Frontal cortex (tissue), 2 donors: ENCODE measurements around a stretch of chr1.

- RAMPAGE, long total RNA = no peak
These were observed 313.1 kb downstream of the CAMTA1 start for GRCh38 chr1:7098234-7098808.

DNA sequence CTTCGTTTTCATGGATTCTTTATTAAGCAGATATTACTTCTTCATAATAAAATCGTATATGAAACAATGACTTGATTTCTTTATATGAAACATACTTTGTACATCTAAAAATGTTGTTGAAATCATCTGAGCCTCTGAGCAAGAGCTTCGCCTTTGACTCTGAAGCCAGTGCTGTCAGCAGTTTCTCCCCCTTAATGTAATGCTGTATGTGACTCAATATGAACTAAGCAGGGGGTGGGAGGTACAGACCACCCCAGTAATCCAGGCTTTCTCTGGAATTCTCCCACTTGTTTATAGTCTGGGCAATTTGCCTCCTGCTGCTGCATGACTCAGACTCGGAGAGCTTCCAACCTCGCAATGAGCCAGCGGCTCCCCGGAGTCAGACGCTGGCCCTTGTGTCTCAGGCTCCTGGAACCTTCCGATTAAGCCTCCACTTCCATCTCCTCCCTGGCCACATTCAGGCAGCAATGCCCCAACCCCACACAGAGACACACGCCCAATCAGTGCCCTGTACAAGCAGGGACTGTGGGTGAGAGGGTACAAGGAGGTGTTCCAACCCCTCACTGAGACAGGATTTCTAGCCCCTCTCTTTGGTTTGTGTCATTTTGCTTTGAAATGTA, 471.8 kb upstream of the VAMP3 start:
- RAMPAGE, long total RNA = no peak

GRCh38 chr1:7550957-7551374, 220.1 kb upstream of the VAMP3 start:
- RAMPAGE, long total RNA = no peak

- RAMPAGE, long total RNA = no peak
These were observed 196.9 kb upstream of the VAMP3 start for GRCh38 chr1:7573978-7574845.

- RAMPAGE, long total RNA = no peak
These were observed 91.3 kb upstream of the VAMP3 start for GRCh38 chr1:7679793-7680132.

DNA sequence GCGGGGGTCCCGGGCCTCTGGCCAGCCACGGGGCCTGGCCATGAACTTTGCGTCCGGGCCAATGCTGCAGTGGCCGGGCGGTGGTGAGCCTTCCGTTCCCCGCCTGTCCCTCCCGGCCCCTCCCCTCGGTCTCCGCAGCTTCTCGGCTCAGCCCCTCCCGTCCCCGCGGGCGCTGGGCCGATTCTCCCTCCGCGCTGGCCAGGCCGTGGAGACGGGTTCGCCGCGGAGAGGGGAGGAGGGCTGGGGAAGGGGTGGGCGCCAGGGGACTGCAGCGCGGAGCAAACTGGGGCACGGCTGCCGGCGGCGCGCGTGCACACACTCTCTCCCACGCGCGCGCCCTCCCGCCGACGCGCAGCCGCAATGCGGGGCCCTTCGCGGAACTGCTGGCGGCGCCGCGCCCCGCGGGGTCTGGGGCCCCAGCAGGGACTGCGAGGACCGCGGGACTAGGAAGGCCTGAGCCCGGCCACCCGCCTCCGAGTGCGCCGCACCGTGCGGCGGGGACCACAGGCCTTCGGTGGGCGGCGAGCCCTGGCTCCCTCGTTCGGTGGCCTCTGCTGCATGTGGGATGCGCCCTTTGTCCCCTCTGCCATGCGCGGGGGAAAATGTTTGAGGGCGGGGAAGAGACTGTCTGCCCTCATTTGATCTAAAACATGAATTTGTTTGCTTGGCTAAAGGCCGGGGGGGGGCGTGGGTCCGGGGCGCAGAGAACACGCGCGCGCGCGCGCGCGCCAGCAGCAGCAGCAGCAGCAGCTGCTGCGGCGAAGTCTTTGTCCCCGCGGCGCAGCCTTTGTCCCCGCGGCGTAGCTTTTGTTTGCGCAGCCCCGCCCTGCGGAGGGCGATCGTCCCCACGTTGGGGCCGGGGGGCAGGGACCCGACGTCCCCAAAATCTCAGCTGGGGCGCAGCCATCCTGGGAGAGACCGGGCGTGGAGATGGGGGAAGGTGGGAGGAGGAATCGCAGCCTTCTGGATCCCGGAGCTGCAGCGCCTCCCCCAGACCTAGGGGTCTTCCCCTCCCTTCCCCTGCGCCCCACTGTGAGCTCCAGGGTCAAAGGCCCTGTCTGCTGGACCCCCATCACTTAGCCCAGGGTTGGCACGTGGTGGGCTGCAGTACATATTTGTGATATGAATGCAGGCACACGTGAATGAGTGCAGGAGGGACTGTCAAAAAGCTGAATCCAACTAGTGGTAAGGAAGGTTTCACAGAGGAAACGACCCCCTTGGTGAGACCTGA, 90.5 kb upstream of the VAMP3 start:
- RAMPAGE, long total RNA = no peak

DNA sequence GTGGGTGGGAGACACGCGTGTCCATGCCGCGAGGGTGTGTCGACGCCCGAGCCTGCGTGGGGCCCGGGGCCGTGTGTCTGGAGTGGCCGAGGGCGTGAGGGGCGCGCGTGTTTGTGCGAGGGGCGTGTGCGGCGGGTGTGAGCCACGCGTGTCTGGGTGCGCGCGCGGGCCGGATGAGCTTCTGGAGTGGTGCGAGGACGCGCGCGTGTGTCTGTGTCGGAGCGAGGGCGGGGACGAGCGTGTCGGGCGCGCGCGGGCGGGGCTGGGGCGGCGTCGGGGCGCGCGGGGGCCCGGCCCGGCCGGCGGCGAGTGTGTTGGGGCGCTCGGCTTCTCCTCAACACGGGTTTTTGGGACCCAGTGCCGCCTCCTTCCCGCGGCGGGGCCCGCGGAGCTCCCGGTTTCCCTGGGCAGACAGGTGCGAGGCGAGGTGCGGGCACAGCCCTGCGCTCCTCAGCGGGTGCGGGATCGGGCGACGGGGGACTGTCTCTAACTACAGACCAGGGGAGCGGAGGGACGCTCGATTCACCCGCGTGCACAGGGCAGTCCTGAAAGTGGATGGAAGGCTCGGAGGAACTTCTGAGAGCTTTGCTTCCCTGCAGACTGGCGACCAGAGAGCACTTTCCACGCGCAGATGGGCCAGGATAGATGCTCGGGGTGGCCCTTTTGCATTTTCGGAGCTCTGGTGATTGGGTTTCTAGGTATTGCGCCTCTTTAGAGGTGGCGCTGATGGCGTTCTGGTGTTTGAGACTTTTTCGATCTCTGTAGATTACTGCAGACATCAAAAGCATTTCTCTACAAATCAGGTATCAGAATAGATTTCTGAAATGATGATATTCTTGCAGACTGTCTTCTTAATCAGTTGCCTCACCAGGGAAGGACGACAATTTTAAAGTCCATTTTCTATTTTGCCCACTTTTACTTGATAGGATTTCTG, 65.6 kb upstream of the VAMP3 start:
- RAMPAGE, long total RNA = no peak

DNA sequence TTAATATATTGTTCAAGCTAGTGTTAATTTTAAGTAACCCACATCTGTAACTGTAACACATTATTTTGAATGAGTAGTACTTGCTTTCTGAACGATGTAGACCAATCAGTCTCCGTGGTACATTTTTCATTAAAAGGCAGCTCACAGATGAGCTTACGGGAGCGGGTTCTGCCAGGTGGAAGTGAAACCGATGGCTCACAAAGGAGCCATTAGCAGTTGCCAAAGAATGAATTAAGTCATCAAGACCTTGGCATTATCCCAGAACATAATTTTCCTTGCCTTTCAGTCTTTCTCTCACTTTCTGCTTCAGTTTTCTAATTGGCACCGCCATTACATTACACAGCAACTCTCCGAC, 33.5 kb upstream of the UTS2 start:
- RAMPAGE, long total RNA = no peak

DNA sequence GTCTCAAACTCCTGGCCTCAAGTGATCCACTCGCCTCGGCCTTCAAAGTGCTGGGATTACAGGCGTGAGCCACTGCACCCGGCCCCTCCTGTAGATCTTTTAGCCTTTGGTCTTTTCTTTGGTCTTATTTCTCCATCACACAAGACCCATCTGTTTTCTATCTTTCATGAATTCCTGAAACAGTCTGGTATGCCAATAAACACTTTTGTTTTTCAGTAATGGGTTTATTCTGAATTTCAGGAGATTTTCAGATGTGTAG, 23.2 kb downstream of the ERRFI1 start:
- RAMPAGE, long total RNA = no peak

DNA sequence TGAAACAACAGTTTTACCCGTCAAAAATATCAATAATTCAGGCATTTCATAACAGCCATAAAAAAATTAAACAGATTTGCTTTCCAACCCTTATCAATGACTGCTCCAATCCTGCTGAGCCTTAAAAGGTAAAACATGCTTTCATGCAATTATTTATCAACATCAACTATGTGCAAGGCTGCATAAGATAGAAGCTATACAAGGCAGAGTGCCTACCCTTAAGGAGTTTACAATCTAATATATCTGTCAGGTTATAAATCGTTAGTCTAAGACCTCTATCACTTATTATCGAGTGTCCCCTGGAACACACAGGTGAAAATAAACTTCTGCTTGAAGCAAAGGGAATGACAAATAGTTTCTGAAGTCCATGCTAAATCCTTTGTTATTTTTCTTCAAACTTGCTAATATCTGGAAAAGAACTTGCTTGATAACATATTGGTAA, 1.8 kb downstream of the ERRFI1 start:
- RAMPAGE, long total RNA = no peak

GRCh38 chr1:8077898-8078976, 52.1 kb upstream of the ERRFI1 start:
- RAMPAGE, long total RNA = no peak

DNA sequence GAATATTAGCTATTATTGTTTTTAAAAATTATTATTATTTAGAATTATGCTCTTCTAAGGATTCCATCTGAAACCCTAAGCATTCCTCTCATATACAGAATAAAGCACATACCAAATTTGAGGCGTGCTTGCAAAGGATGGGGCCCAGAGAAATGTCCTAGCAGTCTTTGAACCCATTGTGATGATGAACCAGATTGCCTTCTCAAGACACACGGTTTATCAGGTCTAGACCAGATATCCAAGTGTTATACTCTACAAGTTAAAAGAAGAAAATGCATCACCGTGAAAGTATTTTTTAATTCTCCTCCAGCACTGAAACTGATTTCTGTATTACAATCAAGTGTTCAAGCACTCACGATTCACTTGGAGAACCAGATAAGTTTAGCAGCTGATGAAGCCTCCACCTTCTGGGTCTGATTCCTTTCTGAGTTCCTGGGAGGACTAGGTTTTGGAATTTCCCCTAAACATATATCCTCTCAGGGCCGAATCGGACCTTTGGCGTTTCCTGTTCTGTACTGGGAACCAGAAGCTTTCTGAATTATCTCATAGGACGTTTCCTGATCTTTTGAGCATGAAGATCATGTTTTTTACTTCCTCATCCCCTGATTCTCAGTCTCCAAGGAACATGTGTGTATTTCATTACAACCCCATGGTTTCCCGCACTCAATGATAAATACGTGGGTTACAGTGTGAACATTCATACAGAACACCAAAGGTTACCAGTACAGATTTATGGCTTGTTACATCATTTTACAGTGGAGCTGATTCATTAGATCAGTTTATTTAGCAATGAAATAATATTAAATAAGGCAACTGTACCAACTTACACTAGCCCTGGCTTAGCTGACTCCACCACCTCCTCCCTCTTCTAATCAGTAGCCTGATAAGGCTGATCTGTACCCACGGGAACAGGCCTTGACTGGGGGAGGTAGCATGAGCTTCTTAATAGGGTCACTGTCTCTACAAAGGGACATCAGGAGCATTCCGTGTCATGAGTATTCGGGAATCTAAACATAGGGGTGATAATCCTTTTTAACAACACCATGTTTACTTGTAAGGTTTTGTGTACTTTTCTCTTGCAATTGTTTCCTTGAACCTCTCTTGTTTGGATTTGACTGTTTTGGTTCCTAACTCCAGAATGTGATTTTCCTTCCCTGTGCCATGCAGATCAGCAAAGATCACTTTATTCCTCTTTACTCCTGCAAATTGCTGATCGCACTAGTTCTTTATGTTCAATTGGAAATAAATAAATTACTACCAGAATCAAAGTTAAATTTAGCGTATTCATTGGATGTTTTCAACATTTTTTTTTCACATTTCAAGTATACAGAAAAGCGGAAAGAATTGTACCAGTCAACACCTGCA, 57.7 kb upstream of the ERRFI1 start:
- RAMPAGE, long total RNA = no peak

DNA sequence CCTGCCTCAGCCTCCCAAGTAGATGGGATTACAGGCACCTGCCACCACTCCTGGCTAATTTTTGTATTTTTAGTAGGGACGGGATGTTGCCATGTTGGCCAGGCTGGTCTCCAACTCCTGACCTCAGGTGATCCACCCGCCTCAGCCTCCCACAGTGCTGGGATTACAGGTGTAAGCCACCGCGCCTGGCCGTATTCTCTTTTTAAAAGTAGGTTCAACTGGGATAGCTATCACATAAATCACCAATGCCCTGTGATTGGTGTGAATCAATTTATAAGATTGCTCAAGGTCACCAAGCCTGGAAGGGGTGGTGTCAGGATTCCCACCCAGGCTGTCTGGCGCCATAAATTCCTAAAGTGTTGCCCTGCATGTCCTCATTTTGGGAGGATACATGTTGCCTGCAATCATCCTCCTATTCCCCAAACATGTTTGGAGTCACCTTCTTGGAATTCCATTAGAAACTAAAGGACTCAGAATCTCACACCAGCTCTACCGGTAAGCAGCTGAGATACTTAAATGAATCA, 54.3 kb upstream of the SLC45A1 start:
- RAMPAGE, long total RNA = no peak

GRCh38 chr1:8343185-8344036, 25.5 kb downstream of the SLC45A1 start:
- RAMPAGE, long total RNA = no peak

GRCh38 chr1:8359775-8360830, 42.2 kb downstream of the SLC45A1 start:
- RAMPAGE, long total RNA = no peak

GRCh38 chr1:8432322-8432719, 114.4 kb downstream of the SLC45A1 start:
- RAMPAGE, long total RNA = no peak

DNA sequence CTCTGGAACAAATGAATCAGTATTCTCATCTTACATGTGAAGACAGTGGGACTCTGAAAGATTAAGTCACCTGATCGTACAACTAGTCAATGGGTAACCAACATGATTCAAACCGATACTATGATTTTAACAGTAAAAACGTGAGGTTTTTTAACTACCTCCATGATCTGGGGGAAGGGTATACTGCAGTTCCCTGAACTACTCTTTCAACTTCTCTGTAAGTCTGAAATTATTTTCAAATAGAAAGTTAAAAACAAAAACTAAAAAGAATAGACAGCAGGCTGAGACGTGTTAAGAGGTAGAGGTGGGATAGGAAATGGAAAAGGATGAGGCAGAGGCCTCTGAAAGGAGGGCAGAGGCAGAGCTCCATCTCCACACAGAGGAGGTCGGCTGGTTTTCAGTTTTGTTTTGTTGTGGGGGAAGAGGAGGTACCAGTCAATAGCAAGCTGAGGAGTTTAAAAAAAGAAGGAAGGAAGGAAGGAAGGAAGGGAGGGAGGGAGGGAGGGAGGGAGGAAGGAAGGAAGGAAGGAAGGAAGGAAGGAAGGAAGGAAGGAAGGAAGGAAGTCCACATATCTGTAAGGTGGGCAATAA, 213.2 kb downstream of the RERE start:
- RAMPAGE, long total RNA = no peak

GRCh38 chr1:8668010-8668659, 149.3 kb downstream of the RERE start:
- RAMPAGE, long total RNA = no peak

DNA sequence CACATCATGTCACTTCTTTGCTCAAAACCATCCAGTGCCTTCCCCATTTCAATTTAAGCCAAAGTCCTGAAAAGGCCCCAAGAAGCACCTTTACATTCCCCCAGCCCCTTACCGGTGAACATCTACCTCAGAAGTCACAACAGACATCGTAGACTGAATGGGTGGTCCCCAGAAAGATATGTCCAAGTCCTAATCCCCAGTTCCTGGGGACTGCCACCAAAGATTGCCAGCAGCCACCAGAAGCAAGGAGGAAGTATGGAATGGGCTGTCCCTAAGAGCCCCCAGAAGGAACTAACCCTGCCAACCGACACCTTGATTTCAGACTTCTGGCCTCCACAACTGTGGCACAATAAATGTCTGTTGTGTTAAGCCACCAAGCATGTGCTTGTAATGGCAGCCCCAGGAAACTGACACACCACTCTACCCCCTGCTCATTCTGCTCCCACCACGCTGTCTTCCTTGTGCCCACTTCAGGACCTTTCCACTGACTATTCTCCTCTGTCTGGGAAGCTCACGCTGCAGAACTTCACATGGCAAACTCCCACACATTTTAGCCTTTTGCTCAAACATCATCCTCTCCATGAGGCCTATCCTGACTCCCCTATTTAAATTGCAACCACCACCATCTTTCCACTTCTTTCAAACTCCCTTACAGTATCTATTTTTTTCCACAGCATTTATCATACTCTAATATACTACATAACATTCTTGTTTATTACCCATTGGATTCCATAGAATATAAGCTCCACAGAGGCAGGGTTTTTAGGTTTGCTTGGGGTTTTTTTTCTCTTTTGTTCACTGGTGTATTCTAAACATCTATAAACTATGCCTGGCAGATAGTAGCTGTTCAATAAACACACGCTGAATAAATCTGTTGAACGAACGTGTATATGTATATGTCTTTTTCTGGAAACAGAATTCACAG, 33.5 kb downstream of the RERE start:
- RAMPAGE, long total RNA = no peak

GRCh38 chr1:8870259-8870671, 8.2 kb downstream of the ENO1 start:
- RAMPAGE, long total RNA = no peak